CD14-positive monocyte (primary cell): Measurements from ENCODE around the genes ANAPC16 and P4HA1.

- CAGE, long polyA plus RNA, result no peak
These were observed 1.4 kb downstream of the CHST3 start for GRCh38 chr10:71965457-71966113.

GRCh38 chr10:72016829-72017609 lies 52.8 kb downstream of the CHST3 start:
- CAGE, long polyA plus RNA, result no peak

DNA sequence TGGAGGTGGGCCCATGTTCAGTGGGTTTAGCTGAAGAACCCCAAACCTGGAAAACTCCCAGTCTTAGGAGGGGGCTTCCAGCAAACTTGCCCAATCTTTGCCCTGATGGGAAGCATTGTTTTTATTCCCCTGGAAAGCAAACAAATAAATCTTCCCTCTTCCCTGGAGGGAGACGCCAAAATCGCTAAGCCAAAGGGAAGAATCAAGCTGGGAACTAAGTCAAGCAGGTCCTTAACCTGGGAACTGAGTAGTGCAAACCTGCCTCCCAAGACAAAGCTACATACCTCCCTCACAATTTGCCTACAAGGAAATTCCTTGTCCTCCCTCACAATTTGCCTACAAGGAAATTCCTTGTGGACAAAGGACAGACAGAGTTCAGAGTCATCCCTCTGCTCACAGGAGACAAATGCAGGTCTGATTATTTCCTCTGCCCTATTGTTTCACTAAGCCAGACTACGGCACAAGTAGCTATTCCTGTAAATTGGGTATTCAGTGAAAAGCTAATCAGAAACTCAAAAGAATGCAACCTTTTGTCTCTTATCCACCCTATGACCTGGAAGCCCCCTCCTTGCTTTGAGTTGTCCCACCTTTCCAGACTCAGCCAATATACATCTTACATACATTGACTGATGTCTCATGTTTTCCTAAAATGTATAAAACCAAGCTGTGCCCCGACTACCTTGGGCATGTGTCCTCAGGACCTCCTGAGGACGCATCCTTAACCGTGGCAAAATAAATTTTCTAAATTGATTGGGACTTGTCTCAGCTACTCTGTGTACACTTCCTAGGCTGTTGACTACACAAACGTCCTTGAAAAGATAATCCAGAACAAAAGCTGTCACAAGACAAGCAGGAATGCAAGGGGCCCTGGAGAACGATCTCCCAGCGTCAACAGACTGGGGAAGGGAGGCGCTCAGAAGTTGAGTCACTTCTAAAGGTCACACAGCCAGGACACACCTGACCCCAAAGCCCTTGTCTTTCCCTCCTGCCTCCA lies 50.3 kb downstream of the SPOCK2 start:
- CAGE, long polyA plus RNA, result no peak

DNA sequence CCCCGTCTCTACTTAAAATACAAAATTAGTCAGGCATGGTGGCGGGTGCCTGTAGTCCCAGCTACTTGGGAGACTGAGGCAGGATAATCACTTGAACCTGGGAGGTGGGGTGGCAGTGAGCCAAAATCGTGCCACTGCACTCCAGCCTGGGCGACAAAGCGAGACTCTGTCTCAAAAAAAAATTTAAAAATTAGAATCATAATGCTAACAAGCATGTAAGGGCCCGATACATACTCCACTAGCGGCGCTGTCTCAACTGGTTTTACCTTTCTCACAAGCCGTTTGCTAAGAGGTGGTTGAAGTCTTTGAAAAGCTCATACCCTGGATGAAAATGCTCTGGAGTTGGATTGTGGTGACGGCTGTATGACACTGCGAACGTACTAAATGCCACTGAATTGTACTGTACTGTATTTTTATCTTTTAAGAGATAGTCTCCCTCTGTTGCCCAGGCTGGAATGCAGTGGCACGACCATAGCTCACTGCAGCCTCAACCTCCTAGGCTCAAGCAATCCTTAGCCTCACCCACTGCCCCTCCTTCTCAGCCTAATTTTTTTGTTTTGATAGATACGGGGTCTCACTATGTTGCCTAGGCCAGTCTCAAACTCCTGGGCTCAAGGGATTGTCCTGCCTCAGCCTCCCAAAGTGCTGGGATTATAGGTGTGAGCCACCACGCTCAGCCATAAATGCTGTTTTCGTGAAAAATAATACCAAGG lies 29.9 kb downstream of the SPOCK2 start:
- CAGE, long polyA plus RNA, result no peak

DNA sequence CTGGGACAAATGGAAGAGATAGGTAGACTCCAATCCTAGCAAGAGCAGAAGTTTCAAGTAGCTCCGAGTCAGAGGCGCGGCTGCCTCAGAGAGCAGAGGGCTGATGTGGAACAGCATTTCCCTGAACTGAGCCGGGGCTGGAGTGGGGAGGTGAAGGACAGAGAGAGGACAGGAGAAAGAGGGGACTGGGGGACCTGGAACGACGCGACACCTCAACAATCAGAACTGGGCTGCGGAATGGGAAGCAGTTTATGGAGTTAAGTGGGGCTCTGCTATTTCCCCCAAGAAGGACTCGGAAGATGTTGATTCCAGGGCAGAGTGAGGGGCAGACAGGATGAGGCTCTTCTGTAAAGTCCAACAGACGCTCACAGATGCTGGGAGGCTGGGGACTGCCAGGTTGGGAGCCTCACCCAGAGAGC lies 27.8 kb downstream of the SPOCK2 start:
- CAGE, long polyA plus RNA, result no peak

GRCh38 chr10:72061782-72062573 lies 26.4 kb downstream of the SPOCK2 start:
- CAGE, long polyA plus RNA, result no peak

GRCh38 chr10:72215635-72216627 lies at the start of gene ANAPC16:
ANAPC16 (plus strand) TSS chr10:72216012.
- CAGE, long polyA plus RNA, result no peak

DNA sequence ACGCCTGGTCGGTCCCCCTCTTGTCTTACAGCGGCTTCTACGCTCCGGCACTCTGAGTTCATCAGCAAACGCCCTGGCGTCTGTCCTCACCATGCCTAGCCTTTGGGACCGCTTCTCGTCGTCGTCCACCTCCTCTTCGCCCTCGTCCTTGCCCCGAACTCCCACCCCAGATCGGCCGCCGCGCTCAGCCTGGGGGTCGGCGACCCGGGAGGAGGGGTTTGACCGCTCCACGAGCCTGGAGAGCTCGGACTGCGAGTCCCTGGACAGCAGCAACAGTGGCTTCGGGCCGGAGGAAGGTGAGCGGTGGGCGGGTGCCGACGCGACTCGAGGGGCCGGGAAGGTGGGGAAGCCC lies 378 bp downstream of the DDIT4 start:
- CAGE, long polyA plus RNA, result no peak

DNA sequence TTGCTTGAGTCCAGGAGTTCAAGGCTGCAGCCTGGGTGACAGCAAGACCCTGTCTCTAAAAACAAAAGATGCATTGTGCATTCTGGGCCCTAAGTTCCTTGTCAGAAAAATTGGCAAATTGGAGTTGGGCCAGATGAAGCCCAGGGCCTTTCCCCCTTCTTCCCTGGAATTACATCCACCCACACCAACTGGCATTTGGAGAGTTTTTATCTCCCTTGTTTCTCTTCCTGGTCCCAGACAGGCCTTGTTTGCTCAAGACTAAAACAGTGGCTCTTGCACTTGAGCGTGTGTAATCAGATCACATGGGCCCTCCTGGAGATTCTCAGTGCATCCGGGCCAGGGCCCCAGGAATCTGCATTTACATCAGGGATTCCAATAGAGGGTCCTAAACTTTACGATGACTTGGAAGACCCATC lies 3.0 kb downstream of the DDIT4 start:
- CAGE, long polyA plus RNA, result no peak

- CAGE, long polyA plus RNA, result no peak
These were observed 36.4 kb downstream of the DNAJB12 start for GRCh38 chr10:72318292-72318811.

DNA sequence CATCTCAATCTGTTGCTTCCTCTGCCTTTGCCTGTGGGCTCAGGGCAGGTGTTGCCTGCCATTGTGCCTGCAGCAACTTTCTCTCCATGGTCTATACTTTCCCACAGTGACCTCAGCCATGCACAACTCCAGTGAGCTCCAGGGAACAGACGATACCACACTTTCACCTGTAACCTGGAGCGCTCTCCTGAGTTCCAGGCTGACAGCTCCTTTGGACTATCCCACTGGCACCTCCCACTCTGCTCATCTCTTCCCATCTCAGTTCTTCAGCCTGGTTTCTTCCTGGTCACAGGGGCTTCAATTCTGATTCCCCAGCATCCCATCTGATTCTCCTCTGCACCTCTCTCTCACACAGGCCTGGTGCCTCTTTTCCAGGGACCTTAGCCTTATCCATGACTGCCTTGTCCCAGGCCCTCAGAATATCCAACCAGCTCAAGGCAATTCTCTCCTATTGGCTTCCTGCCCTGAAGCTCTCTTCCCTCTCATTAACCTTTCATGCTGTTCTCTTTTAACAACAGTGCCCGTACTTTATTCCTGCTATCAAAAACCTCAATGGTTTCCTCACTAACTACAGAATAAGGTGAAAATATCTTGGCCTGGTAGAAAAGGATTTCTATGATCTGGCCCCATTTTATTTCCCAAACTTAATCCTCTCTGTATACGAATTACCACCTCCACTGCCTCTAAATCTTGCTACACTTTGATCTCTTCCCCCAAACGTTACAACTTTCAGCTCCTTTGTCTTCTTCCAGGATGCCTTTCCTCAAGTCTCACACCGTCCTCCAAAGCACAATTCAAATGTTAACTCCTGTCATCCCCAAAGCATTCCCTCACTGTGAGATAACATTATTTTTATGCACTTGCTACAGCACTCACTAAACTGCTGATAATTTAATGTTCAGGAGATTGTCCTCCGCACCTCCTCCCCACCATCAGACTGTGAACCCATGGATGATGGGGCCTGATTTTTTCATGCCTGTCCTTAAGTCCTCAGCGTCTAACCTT lies 2.8 kb downstream of the DNAJB12 start:
- CAGE, long polyA plus RNA, result no peak

DNA sequence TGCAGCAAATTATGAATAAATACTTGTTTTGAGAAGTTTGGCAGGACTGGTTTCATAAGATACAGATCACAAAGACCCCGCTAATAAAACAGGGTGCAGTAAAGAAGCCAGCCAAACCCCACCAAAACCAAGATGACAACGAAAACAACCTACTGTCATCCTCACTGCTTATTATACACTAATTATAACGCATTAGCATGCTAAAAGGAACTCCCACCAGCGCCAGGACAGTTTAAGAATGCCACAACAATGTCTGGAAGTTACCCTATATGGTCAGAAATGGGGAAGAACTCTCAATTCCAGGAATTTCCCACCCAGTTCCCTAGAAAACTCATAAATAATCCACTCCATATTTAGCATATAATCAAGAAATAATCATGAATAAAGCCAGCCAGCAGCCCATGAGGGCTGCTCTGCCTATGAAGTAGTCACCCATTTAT lies 20.8 kb downstream of the MICU1 start:
- CAGE, long polyA plus RNA, result no peak

- CAGE, long polyA plus RNA, result no peak
These were observed 64.8 kb downstream of the MCU start for GRCh38 chr10:72756416-72757409.

- CAGE, long polyA plus RNA, result no peak
These were observed 92.8 kb downstream of the MCU start for GRCh38 chr10:72784573-72785297.

- CAGE, long polyA plus RNA, result no peak
These were observed 898 bp downstream of the PLA2G12B start for GRCh38 chr10:72953735-72954080.

DNA sequence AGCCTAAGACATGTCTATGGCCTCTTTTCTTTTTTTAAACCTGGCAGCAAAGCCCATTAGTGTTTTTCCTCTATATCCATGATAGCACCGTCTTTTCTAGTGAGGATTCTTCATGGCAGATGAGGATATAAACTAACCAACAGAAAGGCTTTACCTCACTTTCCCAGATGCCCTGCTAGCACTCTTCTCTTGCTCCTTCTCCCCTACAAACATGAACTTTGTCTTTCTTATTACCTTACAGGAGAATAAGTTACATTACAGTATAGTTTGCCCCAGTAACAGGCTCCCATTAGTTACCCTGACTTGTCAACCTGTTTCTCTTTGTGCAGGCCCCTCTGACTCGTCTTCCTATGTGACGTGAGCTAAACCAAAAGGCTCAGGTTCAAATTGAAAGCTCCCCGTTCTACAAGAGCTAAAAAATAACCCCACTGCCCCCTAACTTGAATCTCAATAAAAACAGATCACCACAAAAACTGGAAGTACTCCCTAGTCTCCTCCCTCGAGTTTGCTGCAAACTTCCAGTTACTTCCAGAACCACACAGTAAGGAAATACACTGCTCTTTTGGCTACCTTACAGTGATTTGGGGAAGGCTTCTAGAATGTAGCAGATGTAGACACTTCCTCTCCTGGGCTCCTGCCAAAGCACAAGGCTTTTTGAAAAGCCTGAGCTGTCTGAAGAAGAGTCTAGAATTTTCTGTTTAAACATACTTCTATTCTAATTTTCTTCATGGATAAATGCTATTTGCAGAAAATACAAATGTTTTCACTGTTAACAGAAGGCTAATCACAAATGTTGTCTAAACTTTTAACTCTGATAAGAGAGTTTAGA lies 20.0 kb downstream of the P4HA1 start:
- CAGE, long polyA plus RNA, result no peak

DNA sequence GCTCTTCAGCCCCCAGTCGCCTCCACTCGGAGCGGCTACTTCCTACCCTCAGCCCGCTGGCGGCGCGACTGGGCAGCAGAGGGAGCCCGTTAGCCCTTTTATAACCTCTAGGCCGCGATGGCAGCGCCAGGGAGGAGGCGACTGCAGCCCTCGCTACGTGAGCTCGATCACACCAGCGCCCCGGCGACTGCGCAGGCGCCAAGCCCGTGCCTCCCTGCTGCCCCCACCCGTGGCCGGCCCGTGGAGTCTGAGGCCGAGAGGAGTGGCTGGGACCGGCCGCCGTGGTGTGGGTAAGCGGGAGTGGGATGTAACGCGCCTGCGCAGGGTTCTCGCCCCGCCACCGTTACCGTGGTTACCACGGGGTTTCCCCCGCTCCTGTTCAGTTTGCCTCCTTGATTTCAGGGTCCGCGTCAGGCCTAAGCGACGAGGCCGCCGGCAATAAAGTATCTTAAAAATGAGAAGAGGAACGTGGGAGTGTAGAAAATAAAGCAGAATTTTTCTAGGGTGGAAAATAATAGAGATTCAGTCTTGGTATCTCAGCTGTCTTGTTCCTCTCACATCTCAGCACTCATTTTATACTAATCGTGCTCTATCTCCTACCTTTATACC lies at the start of gene P4HA1:
Gene P4HA1, minus strand, starts transcription at position 74 of the 609 bp plus-strand sequence.
- CAGE, long polyA plus RNA, result start-site peak on the minus strand centred at position 54 of the sequence, 42 bp wide, 576 and 597 reads in 2 replicates

DNA sequence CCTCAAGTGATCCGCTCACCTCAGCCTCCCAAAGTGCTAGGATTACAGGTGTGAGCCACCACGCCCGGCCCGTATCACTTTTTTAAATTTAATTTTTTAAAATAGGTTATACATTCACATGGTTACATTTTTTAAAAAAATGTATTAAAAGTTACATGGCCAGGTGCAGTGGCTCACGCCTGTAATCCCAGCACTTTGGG lies 10.6 kb downstream of the ECD start:
- CAGE, long polyA plus RNA, result no peak

- CAGE, long polyA plus RNA, result no peak
These were observed 28.7 kb upstream of the MSS51 start for GRCh38 chr10:73462157-73462391.

DNA sequence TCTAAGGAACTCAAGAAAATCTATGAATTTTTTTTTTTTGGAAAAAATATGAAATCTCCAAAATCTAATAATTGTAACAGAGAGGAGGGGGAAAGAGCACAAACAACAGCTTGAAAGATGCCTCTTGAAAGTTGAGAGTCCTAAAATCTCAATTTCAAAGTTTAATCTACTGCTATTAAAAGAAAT lies 274 bp downstream of the USP54 start:
- CAGE, long polyA plus RNA, result no peak